LHCN-M2 (cell line): ENCODE measurements around a stretch of chr4.

DNA sequence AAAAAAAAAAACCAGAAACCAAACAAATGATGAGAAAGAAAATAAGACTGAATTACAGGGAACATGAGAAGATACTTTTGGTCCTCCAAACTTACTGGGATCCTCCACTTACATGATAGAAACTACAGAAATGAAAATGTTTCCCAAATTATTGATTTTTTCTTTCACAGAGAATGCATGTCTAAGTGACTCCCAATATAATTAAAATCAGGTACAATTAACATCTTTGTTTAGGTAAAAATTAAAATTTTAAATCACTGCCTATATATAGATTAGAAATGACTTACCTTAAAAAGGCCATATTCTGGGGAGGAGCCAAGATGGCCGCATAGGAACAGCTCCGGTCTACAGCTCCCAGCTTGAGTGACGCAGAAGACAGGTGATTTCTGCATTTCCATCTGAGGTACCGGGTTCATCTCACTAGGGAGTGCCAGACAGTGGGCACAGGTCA lies 757.7 kb downstream of the C4orf33 start:
- RAMPAGE, long total RNA = no peak

- RAMPAGE, long total RNA = no peak
Measured at GRCh38 chr4:130028621-130028977, 932.6 kb downstream of the C4orf33 start.

GRCh38 chr4:132077142-132077422 lies 1072.0 kb upstream of the PCDH10 start:
- RAMPAGE, long total RNA = no peak

DNA sequence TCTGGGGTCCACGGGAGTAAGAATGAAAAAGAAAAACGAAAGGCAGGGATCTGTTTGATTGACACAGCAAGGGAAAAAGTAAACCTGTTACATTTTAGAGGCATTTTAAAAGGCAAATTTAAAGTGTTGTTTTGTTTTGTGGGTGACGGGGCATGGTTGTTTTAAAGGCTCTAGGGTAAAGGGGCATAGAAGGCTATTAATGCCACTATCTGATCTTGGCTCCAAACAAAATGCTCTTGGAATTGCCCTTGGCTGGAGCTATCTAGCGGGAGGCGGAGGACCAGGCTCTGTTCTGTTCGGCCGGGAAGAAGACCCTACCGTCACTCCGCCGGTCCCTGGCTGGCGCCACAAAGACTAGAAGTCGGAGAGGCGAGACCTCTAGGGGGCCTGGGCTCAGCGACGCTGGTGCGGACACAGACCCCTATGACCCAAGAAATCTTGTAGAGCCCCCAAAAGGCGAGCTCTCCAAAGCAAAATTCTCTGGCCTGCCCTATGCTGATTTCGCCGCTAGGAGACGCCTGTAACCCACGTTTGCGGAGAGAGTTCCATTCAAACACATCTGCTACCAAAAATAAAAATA lies 2.7 kb upstream of the PCDH10 start:
- RAMPAGE, long total RNA = no peak

GRCh38 chr4:135447457-135448225 lies 1246.1 kb upstream of the PABPC4L start:
- RAMPAGE, long total RNA = no peak

GRCh38 chr4:136395245-136395775 lies 1137.0 kb downstream of the PCDH18 start:
- RAMPAGE, long total RNA = no peak

DNA sequence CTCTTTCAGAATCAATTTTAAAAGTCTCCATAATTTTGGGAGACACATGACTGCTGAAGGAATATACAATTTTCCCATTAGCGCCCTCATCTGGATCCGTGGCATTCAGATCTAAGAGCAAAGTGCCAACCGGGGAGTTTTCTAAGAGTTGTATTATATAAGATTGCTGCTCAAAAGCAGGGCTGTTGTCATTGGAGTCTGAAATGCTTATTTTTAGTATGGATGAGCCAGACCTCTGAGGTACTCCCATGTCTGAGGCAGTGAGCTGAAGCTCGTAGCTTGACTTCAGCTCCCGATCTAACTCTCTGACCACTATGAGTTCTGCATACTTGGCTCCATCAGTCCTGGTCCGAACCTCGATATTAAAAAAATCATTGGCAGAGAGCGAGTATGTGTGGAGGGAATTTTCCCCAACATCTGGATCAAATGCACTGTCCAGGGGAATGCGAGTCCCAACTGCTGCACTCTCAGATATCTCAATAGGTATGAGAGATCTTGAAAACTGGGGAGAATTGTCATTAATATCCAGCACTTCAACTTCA lies 1.0 kb downstream of the PCDH18 start:
- RAMPAGE, long total RNA = no peak

DNA sequence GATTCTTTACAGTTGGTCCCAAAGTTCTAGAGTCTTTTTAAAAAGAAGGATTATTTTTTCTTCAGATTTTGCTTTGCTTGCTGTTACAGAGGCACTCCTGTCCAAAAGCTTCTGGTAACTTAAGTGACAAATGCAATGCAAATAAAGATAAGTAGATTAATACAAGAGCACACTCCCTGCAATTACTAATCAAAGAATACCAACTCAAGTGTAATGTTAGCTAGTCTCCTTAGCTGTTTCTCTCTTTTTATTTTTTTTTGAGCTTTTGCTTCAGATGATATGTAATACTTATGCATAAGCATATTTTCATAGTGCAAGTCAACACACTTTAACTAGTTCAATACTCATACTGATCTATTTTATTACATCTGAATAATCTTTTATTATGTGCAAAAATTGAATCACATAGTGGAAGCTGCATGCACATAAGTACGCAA lies 2.7 kb downstream of the SLC7A11 start:
- RAMPAGE, long total RNA = no peak

GRCh38 chr4:139007488-139007804 lies 8.1 kb upstream of the NOCT start:
- RAMPAGE, long total RNA = no peak

GRCh38 chr4:139014665-139015574 lies 661 bp upstream of the NOCT start:
- RAMPAGE, long total RNA = no peak

DNA sequence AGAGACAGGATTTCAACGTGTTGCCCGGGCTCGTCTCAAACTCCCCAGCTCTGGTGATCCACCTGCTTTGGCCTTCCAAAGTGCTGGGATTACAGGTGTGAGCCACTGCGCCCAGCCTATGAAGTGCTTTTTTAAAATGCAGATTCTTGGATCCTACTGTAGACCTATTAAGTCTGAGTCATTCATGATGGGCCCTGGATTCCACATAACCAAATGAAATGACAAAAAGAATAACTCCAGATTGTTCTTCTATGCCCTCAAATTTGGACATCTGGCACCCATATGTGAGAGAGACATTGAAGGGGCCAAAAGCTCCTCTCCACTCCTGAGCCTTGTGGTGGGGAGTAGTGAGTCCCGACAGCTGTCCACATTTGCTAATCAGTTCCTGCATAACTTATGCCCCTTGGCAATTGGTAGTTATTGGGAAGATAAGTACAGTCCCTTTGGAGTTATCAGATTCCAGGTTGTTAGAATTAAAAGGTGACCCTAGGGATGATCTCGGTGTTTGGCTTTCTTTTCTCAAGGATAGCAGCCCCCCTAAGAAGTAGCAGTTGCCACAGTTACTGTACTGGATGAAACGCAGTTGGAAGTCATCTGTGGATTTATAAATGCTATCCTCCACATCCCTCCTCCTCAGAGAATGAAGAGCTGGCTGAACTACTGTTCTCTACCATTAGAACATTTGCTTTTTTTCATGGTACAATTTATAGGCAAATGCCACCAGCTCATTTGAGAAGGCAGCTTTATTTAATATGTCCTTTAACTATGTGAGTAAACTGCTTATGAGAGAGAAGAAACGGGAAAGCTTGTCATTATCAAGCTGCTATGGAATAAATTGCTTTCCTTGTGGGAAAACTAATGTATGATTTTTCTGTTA lies 3.9 kb downstream of the NOCT start:
- RAMPAGE, long total RNA = no peak

- RAMPAGE, long total RNA = no peak
Measured at GRCh38 chr4:139213997-139214737, 37.1 kb upstream of the ELF2 start.

DNA sequence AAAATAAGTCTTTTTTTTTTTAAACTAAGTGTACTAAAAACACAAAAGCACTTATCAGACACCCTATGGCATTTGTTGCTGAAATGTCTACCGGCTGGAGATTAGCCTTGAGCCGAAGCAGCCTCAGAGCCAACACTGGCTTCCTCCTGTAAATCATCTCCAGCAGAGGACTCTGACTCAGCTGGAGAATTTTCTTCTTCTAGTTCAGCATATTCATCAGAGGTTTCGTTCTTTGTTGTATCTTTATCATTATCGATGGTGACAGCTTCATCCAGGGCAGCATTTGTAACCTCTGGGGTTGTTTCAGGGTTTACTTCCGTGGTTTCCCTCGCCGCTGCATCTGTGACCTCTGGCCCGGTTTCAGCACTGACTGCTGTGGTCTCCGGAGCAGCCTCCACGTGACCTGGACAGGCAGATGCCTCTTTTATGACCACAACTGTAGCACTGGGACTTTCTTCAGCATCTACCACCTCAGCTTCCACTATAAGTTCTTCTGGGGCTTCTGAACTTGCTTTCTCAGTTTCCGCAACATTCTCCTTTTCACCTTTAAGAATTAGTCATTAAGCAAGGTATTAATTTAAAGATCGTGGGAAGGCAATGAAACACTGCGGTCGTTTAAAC lies 13.4 kb downstream of the MGARP start:
- RAMPAGE, long total RNA = no peak

- RAMPAGE, long total RNA = no peak
Measured at GRCh38 chr4:139454254-139454625, 319 bp downstream of the RAB33B start.

DNA sequence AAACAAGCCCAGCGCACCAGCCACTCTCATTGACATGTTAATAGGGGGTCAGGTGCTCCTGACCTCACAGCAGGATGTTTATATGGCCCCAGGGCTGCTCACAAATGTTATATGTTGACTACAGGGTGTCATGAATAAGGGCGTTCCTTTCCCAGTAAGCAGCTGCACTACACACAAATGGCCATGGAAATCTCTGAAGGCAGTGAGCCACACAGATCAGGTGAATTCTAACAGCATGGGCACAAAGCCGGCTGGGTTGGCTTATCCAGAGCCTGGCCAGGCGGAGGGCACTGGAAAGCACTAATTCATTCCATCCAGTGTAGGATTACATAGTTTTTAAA lies 209.9 kb downstream of the MGST2 start:
- RAMPAGE, long total RNA = no peak

- RAMPAGE, long total RNA = no peak
Measured at GRCh38 chr4:139920903-139921381, 233.0 kb downstream of the MAML3 start.

DNA sequence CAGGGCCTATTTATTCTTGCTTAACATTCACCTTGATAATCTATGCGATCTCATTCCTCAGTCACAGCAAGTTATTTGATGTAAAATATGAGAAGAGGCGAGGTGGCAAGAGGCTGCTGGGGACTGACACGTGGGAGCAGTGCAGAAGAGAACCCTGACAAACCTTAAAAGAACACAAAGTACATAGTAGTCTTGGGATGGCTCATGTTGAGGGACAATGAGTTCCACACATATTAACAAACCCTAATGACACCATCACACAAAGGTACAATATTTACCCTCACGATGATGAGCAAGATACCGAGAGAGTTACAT lies 57.5 kb downstream of the MAML3 start:
- RAMPAGE, long total RNA = no peak

DNA sequence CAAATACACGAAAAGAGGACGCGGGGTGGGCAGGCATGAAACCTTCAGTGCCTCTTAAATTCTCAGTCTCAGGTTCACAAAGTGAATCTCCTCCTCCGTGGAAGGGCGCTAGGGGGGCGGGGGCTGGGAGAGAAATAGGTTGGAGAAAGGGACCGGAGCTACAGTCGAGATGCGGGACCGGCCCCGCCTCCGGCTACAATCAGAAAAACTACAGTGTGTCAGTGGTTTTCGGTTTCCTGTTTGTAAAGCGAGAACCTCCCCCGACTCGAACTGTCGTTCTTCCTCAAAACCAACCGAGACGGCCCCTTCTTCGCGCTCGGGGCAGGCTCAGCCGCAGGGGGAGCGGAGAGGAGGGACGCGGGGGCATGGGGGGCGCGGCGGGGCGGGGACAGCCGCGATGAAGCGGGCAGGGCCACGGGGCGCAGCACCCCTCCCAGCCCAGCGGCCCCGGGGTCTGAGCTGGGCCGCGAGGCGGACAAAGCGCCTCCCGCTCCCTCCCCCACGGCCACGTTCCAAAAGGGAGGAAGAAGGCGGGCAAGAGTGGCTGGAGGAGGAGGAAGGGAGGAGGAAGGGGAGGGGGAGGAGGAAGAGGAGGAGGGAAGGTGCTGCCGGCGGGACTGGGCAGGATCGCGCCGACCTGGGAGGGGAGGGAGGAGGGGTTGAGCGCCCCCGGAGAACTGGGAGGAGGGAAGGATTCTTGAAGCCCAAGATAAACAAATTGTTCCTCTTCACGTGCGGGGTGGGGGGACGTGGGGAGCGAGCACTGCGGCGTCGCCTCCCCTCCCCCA lies 3.1 kb downstream of the MAML3 start:
- RAMPAGE, long total RNA = no peak

DNA sequence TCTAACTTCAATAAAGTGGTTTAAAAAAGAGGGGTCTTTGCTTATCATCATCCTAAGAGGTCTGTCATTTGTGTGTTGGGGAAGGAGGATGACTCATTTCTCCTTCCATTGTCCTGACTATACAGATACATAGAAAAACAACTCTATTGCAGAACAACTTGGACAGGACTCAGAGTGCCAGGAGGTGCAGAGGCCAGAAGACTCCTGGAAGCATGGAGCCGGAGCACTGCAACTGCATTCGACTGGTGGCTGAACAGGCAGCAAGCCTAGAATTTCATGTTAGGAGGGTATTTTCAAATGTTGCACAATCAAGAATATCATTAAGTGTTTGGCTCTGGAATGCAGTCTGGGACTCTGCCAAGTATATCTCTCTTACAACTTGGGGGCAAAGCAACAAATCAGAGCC lies 35.0 kb upstream of the MAML3 start:
- RAMPAGE, long total RNA = no peak

DNA sequence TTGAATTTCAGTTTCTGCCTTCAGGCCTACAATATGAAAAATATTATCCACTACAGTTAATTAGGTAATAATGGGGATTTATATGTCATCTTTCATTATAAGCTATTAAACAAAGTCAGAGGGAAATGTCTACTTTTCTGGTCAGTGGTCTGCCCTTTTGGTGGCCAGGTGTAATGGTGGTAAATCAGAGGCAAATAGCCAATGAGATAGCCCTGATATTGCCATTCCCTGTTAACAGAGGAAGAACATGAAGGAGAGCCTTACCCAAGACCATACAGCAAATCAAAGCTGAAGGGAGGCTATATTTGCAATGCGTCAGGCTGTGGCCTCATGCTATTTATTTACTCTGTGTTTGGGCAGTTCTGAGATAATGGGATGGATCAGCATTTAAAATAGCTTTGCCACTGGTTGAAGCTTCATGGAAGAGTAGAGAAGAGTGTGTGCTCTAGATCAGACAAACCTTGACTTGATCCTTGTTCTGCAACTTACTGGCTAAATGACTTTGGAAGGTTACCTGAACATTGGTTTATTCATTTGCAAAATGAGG lies 73.3 kb upstream of the MAML3 start:
- RAMPAGE, long total RNA = no peak